ENCODE measurements around a stretch of chr3.

- RRBS, result no CpG with 5 or more reads among the region's 46 CpGs
Measured at GRCh38 chr3:194323459-194324853, 27.2 kb downstream of the CPN2 start.

- RRBS, result no CpG with 5 or more reads among the region's 6 CpGs
Measured at GRCh38 chr3:194375507-194375972, 6.0 kb upstream of the LRRC15 start.

DNA sequence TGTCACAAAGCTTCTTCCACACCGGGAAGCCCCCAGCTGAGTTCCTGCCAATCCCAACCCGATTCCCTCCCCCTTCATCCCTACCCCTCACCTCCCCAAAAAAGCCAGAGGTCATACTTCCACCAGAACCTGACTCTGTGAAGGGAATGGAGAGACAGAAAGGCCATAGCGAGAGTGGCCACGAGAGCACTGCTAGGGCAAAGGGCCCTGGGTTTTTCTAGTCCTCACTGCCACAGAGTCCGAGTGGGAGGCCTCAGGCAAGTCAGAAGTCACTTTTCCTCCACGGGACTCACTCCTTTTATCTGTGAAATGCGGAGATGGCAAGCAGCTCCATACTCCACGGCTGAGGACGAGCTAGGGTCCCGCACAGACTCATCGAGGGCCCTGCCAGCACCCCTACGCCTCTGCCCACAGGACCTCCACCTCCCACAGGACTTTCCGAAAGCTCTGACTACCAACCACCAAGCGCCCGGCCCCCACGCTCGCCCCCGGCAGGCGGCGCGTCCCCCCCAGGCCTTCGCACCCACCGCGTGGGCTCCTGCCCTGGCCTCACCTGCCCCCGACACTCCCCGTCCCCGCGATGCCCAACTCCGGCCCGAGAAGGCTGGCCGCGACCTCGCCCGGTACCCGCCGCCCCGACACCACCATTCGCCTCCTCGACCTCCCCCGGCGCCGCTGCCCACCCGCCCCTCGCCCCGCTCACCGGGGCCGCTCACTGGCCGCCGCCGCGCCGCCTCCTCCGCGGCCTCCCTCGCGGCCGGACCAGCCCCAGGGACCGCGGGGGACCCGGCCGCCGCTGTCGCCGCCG, 735 bp downstream of the ATP13A3 start:
- RRBS, result 2% methylated on average over 34 of the region's 65 CpGs

GRCh38 chr3:194488388-194488643, 1.5 kb upstream of the ATP13A3 start:
- RRBS, result no CpG with 5 or more reads among the region's 1 CpG

DNA sequence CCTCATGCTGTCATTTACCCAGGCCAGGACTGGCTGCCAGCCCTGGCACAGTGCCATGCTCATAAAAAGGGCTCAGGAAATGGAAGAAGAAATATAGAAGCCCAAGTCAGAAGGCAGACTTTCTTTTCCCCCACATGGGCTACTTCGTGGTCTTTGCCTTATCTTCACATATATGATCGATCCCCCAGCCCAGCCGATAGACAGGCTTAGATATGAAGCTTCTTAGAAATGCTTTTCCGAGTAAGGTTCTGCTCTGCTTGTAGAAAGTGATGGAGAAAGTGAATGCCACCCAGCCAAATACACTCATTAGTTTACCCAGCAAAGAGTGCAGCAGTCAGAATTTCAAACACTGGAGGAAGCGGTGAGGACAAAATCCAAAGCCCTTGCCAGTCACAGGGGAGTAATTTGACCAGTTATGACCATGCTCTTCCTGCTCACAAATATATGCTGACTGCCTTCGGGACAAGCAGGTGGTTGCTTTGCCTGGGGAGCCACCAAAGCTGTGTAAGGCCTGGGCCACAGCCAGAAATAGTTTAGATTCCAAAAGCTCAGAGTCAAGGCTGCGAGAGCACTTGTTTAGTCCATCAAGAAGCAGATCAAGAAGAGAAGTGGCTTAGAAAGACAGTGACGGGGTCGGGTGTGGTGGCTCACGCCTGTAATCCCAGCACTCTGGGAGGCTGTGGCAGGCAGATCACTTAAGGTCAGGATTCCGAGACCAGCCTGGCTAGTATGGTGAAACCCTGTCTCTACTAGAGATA, 50.9 kb upstream of the ATP13A3 start:
- RRBS, result no CpG with 5 or more reads among the region's 11 CpGs

DNA sequence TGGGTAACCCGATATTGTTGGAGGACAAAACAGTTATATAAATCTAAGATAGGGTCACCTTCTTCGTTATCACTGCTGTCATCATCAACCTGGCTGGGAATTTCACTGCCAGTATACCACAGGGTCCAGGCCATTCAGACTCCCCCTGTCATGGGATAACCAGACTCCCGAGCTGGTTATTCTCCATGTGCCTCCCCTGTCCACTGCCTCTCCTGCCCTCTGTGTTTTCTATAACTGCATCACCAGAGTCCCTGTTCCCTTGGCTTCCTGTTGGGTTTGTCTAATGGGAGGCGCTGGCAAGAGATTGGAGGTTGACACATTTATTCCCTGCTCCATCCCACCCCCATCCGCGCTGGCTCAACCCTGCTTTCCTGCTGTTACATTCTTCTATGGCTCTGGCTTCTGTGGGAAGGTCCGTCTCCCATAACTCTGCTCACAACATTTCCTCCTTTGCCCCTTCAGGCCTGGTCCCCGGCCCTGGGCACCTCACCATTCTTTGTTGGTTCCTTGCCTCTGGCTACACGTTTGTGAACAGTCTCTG, 68.3 kb upstream of the ATP13A3 start:
- RRBS, result no CpG with 5 or more reads among the region's 9 CpGs

GRCh38 chr3:194574841-194575514, 58.2 kb downstream of the TMEM44 start:
- RRBS, result no CpG with 5 or more reads among the region's 13 CpGs

DNA sequence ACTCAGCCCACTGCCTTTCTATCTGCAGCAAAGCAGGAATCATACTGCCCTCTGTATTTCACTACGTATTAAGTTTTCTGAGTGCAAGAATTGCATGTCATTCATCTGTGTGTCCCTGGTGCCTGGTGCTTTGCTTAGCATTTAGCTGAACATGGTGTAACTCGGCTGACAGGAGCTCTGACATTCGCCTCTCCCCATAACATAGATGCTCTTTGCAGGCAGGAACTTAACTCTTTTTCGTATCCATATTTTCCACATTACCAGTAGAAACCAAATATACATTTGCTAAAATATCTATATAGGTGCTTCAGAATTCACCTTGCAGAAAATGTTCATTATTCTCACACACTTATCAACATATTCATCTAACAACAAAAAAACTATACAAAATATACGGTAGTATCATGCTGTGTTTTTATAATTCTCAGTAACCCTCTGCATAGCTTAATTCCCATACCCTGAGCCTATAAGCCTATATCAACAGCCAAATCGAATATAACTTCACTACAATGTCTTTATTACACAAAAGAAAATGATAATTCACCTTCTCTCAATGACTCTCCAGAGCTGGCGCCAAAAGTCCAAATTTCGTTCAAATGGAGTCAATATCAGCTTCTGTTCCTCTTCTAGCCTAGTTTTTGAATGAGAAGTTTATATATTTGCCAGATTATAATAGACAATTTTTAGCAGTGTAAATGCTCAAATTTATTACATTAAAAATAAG, 6.8 kb downstream of the LSG1 start:
- RRBS, result no CpG with 5 or more reads among the region's 8 CpGs

- RRBS, result 34% methylated on average over 6 of the region's 27 CpGs
Measured at GRCh38 chr3:194985128-194985713, 285.7 kb downstream of the XXYLT1 start.

- RRBS, result no CpG with 5 or more reads among the region's 6 CpGs
Measured at GRCh38 chr3:195070335-195070750, 200.6 kb downstream of the XXYLT1 start.

- RRBS, result no CpG with 5 or more reads among the region's 7 CpGs
Measured at GRCh38 chr3:195081366-195081897, 189.5 kb downstream of the XXYLT1 start.

- RRBS, result 49% methylated on average over 4 of the region's 21 CpGs
Measured at GRCh38 chr3:195150060-195150983, 120.6 kb downstream of the XXYLT1 start.

GRCh38 chr3:195162076-195162526, 108.9 kb downstream of the XXYLT1 start:
- RRBS, result no CpG with 5 or more reads among the region's 11 CpGs

- RRBS, result no CpG with 5 or more reads among the region's 7 CpGs
Measured at GRCh38 chr3:195221476-195221915, 49.5 kb downstream of the XXYLT1 start.

DNA sequence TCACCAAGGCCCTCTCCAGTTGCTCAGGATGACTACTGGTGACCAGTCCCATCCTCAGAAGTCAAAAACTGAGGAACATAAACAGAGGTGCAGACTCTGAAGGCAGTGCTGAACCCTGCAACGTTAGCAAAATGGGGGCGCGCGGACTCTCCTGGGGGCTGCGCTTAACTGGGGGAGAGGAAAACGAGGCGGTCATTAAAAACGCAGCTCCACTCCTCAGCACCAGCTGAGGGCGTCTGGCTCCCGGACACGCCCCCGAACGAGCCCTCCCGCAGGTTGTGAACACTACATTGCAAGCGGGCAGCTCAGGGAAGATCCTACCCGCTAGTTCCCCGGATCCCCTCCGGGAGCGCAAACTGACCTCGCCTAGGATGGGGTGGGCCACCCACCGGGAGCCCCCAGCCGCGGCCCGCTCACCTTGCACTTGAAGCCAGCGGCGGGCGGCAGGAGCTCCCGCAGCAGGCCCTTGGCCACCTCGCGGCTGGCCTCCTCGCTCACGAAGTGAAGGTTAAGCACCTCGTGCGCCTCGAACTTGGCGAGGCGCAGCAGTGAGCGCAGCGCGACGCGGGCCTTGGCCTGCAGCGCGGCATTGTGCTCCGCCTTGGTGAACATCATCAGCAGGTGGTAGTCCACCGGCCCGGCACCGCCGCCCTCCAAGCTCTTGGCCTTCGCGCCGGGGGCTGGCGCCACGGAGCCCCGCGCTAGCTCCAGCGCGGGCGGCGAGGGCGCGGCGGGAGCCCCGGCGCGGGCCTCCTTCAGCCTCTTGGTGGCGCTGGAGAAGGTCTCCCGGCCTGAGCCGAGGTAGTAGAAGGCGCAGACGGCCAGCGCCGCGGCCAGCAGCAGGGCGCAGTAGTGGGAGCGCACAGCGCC, 586 bp downstream of the XXYLT1 start:
- RRBS, result 2% methylated on average over 28 of the region's 77 CpGs

GRCh38 chr3:195636683-195637048, 52.9 kb upstream of the APOD start:
- RRBS, result no CpG with 5 or more reads among the region's 8 CpGs

DNA sequence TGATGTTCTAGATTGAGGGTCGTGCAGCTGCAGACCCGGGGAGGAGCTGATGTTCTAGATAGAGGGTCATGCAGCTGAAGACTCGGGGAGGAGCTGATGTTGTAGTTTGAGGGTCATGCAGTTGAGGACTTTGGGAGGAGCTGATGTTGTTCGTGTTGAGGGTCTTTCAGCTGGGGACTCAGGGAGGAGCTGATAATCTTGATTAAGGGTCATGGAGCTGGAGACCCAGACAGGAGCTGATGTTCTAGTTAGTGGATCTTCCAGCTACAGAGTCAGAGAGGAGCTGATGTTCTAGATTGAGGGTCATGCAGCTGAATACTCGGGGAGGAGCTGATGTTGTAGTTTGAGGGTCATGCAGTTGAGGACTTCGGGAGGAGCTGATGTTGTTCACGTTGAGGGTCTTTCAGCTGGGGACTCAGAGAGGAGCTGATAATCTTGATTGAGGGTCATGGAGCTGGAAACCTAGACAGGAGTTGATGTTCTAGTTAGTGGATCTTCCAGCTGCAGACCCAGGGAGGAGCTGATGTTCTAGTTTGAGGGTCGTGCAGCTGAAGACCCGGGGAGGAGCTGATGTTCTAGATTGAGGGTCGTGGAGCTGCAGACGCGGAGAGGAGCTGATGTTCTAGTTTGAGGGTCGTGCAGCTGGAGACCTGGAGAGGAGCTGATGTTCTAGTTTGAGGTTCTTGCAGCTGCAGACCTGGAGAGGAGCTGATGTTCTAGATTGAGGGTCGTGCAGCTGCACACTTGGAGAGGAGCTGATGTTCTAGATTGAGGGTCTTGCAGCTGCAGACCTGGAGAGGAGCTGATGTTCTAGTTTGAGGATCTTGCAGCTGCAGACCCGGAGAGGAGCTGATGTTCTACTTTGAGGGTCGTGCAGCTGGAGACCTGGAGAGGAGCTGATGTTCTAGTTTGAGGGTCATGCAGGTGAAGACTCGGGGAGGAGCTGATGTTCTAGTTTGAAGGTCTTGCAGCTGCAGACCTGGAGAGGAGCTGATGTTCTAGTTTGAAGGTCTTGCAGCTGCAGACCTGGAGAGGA, 61.3 kb upstream of the APOD start:
- RRBS, result no CpG with 5 or more reads among the region's 17 CpGs

DNA sequence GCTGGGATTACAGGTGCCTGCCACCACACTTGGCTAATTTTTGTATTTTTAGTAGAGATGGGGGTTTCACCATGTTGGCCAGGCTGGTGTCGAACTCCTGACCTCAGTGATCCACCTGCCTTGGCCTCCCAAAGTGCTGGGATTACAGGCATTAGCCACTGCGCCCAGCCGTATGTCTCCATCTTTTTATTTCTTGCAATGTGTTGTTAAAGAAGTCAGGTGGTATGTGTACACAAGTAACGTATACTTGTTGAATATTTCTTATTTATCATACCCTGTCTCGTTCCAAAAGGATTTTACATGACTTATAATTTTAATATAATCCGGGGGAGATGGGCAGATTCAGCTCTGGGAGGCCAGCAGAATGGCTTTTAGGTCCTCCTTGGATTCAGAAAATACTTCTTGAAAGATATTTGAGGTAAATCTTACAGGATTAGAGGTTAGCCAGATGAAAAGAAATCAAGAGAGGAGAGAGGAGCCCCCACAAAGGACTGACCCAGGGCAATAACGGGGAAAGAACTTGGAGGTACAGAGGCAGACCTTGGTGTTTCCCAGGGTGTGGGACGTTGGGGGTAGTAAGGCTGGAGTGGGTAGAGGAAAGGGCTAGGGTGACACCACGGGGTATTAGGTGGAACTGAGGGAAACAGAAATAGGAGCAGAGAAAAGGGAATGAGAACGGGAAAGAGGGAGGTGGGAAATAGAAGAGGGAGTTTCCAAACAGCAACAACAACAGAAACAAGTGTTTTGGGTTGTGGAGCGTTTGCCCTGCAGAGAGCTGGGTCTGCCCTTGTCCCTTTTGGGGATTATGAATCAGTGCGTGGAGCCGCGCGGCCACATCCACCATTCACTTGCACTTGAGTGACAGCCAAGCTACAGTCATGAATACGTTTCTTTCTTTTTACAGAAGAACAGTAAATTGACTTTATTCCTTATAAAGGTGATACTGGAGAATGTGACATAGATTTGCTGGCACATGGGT, 27.0 kb upstream of the MUC20 start:
- RRBS, result no CpG with 5 or more reads among the region's 16 CpGs

DNA sequence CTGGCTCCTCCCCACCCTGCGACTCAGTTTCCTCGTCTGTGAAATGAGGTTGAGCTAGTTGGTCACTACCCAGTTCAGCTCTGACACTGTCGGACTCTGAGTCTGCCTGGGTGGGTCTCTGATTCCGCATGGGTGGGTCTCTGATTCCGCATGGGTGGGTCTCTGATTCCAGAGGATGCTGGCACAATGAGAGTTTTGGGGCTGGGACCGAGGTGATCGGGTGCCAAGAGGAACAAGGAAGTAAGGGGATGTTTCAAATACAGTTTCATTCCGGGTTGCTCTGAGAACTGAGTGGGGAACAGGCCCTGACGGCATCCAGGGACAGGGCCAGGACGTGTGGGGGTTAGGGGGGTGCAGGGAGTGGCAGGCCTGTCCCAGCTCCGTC, 23.4 kb upstream of the MUC4 start:
- RRBS, result no CpG with 5 or more reads among the region's 11 CpGs

DNA sequence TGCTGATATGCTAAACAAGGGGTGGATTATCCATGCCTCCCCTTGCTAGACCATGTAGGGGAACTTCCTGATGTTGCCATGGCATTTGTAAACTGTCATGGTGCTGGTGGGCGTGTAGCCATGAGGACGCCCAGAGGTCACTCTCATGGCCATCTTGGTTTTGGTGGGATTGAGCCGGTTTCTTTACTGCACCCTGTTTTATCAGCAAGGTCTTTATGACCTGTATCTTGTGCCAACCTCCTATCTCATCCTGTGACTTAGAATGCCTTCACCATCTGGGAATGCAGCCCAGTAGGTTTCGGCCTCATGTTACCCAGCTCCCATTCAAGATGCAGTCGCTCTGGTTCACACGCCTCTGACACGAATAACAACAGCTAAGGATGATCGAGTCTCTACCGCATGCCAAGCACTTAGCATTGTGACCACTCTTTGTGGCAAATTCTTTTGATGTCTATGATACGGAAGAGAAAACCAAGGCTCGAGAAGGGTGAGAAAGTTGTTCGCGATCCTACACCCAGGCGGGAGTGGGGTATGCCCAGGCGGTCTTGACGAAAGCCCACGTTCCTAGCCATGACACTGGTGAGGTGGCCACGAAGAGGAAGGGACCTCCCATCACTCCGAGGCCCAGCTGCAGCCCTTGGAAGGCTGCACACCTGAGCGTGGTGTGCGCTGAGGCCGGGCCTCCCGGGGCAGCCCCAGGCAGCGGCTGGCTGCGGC, 37.3 kb upstream of the MUC4 start:
- RRBS, result no CpG with 5 or more reads among the region's 25 CpGs